ENCODE measurements around a stretch of chr11.

GRCh38 chr11:128694248-128694475 lies 290 bp downstream of the FLI1 start:
- PRO-cap = no peak

GRCh38 chr11:128700135-128701022 lies 6.5 kb downstream of the FLI1 start:
- PRO-cap = no peak

- PRO-cap = no peak
Observed at GRCh38 chr11:128772399-128773349, 78.8 kb downstream of the FLI1 start.

DNA sequence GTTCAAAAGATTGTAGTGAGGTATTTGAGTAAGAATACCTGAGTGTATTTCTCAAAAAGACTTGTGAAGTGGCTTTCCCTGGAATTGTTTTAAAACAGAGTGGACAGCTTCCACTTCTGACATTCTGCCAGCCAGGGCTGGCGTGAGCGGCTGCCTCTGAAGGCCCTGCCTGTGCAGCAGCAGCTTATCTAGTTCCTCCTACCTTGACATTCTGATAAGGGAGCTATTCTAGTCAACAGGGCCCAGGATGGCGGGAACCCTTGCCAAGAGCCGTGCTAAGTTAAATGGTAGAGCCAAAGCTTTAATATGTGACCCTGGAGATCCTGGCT lies 3.4 kb downstream of the KCNJ5 start:
- PRO-cap = no peak

DNA sequence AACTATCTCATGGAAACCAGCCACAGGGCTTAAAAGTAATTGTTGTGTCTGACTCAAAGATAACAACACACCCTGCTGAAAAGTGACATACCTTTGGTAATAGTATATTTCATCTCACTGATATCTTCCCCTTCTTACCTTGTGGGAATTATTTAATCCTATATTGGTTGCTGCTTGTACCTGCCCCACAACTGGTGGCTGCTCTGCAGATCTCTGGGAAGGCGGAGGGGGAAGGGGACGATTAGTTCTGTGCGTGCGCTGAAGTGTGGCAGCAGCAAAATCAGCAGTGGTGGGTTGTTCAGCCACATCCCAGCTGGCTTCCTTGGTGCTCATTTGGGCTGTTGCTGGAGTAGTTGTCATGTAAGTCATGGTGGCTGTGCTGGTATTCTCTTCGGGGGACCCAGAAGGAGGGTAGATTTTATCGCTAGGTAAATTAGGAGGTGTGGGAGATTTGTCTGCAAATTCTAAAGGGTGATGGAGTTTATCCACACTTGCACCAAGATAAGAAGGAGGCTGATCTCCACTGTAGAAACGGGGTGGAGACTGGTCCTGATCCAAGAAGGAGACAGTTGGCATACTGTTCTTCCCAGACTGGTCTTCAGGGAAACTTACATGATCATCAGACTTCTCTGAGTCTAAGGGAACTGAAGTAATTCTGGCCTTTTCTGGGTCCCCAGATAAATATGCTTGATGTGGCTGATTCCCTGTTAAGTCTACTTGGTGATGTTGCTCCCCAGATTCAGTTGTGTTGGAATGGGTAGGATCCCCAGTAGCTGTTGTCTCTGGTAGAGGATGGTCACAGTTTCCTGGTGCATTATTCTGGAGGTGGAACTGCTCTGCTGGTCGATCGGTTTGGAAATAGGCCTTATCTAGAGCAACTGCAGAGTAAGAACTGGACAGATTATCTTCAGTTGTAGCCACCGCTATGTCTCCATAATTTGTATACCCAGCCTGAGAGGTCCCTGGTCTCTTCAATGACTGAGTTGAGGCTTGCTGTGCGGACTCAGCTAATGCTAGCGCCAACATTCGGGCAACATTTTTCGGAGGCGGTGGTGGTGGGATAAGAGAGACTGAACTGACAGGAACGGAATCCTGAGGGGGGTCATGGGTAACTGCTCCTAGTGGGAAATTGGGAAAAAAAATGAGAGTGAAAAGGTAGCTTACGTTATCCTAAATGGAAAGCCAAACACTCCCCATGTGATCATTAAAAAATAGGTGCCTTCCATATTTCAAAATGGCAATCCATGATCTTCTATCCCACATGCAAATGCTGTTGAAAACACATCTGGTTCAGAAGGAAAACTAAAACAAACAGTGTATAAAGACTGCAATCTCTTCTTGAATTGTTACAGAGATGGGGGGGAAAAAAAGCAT lies 30.1 kb upstream of the TP53AIP1 start:
- PRO-cap = no peak

DNA sequence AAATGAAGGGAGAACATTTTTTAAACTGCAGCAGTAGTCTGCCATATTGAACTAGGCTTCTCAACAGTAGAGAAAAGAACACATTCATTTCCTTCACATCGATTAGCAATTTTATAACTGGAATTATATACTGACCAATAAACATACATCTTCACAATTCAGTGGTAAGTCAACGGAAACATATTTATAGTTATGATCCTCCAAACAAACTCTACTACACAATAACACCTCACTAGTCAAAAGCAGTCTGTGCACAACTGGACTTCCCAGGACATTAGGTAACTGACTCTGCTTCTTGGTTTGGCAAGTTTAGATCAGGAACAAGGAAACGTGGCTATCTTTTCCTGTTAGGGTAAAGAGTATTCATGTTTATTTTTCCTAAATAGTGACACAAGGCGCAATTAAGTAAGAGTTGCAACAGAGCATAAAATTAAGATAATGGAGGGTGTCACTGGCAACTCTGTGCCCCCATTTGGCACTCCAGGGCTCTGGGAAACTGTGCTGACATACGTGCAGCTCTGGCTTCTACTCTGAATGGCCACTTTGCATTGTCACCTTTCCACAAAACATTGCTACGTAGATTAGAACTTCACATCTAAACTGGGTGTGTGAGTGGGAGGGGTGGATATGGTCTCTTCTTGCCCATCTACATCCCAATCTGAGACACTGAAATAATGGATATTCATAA lies 70.2 kb upstream of the TP53AIP1 start:
- PRO-cap = no peak

GRCh38 chr11:129023921-129024380 lies 81.3 kb upstream of the TP53AIP1 start:
- PRO-cap = no peak

DNA sequence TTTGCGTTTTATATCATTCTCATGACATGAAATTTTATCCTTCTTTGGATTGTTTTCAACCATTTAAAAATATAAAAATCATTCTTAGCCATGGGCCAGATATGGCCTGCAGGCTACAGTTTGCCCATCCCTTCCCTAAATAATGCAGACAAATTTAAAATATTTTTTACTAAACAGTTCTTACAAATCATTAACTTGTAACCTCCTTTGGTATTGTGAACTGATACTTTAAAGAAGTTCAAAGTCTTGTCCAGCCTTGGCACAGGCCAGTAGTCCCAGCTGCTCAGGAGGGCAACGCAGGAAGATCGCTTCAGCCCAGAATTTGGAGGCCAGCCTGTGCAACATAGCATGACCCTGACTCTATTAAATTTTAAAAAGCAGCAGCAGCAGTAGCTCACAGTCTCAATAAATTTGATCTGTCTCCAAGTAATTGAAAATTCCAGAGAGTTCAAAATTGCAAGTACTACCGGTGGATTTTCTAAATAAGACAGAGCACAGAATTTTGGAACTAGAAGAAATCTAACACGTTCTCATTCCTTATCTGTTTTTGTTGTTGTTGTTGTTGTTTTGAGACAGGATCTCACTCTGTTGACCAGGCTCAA lies 83.7 kb upstream of the ARHGAP32 start:
- PRO-cap = no peak

DNA sequence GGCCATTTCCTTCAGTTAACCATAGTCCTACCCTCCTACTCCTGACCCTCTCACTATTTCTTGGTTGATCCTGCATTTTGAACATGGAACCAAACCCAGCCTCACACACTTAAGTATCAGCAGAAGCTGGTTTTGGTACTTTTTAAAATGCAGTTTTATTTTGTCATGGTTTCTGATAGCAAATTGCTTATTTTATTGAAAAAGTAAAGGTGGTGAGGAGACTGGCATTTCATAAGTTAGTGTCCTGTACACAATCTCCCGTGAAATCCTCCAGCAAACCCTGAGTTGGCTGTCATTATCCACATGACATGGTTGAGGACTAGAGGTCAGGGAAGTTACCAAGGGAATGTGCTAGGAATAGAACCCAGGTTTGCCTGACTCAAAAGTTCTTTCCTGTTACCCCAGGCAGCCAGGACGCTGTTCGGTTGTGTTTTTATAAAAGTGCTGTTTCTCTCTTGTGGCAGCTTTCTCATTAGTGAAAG lies 6.1 kb upstream of the BARX2 start:
- PRO-cap = no peak

DNA sequence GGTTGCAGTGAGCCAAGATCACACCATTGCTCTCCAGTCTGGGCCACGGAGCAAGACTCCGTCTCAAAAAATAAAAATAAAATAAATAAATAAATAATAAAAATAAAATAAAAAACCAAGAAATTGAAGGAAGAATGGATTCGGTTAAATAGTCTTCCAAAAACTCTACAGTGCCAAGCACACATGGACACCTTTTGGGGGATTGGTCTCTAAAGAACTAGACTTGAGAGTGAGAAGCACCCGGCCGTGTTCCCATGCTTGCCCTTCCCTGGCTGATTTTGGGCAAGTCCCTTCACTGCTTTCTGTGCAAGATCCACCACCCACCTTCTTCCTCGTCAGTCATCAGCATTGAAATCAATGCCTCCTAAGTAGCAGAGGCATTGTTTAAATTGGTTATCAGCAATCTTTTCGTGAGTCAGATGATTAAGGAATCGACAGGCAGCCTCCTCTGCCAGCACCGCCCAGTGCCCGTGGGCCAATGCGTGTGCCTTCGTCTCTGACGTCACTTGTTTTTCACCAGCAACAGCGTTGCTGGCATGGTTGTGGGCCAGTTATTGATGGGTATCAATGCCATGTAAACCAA lies 69.4 kb downstream of the BARX2 start:
- PRO-cap = no peak

DNA sequence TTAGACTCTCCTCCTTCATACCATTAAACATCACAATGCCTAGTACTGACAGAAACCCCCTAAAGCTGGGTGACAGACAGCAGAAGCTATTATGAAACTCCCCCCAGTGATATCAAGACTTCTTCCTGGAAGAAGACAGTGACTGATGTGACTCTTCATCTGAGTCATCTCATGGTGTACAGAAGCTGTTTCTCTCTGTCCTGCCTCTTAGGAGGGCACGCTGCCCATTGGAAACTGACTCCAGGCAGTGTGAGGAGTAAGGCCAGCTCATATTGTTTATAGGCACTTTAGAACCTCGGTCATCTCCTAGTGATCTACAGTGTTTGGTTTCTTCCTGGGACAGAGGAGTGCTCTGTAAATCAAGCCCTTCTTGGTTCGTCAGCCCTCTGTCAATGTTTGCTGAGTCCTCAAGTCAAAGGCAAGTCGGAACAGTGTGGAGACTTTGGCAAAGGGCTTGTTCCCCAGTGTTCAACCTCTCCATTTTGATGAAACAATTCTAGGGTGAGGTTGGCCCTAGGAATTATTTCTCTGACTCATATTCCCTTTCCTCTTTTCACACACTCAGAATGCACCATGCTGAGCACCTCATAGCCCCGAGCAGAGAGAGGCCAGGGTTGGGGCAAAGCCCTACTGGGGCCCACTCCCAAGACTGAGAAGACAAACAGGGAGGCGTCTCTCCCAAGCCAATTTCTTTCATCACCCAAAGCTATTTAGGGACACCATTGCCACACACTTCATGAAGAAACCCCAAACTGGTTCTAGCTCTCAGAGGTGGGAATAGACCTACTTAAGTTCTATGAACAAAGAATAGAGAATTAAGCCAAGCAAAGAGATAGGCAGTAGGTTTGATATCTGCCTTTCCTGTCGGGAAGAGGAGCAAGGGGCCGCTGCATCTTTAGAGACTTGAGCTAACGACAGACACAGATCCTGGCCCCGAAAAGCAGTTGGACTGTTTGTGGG lies 172.3 kb upstream of the TMEM45B start:
- PRO-cap = no peak

GRCh38 chr11:129803962-129804339 lies 11.7 kb upstream of the TMEM45B start:
- PRO-cap = no peak

GRCh38 chr11:129911320-129911696 lies 15.9 kb upstream of the NFRKB start:
- PRO-cap = no peak

- PRO-cap = no peak
Observed at GRCh38 chr11:130124009-130124624, 35.5 kb upstream of the ST14 start.

DNA sequence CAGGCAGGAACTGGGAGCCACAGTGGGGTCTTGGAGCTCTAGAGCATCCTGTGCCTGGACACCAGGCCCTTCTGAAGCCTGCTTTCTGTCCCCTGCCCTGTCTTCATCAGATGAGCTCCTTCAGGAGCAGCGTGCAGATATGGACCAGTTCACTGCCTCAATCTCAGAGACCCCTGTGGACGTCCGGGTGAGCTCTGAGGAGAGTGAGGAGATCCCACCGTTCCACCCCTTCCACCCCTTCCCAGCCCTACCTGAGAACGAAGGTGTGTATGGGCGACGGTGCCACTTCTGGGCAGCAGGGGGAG lies 24.2 kb upstream of the ST14 start:
- PRO-cap = no peak

DNA sequence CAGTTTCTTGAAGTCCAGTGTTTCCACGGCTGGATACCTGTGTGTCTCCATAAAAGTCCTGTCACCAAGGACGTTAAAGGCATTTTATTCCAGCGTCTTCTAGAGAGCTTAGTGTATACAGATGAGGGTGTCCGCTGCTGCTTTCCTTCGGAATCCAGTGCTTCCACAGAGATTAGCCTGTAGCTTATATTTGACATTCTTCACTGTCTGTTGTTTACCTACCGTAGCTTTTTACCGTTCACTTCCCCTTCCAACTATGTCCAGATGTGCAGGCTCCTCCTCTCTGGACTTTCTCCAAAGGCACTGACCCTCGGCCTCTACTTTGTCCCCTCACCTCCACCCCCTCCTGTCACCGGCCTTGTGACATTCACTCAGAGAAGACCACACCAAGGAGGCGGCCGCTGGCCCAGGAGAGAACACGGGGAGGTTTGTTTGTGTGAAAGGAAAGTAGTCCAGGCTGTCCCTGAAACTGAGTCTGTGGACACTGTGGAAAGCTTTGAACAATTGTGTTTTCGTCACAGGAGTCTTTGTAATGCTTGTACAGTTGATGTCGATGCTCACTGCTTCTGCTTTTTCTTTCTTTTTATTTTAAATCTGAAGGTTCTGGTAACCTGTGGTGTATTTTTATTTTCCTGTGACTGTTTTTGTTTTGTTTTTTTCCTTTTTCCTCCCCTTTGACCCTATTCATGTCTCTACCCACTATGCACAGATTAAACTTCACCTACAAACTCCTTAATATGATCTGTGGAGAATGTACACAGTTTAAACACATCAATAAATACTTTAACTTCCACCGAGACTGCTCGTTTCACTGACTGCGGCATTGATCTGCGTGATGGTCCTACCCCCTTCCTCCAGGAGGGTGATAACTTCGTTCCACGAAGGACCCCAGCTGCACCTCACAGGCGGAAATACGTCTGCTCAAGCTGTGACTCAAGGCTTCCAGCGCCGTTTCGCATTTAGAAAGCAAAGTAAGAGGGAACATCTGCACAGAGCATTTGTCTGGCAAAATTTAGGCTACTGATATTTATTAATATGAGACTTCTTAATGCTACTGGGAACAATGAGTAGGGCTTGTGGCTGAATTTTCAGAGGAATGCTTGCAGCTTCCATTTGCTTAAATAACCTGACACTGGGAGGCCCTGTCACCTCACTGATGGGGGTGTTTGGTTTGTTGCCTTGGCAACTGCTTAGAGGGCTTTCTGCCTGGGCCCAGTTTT lies 15.2 kb upstream of the ST14 start:
- PRO-cap = no peak

- PRO-cap = no peak
Observed at GRCh38 chr11:130168005-130169035, 8.7 kb downstream of the ST14 start.

DNA sequence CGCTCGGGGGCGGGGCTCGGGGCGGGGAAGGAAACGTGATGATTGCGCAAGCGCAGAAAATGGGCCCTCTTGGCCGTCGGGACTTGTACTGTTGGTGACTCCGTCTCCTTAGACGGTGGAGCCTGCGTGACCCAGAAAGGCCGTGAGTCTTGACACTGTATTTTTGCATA lies 142 bp upstream of the ZBTB44 start:
- PRO-cap = bidirectional peak, plus-strand start at position 61 of the sequence, minus-strand start outside the sequence

- PRO-cap = no peak
Observed at GRCh38 chr11:130315144-130315407, 359 bp upstream of the ZBTB44 start.

- PRO-cap = no peak
Observed at GRCh38 chr11:130331192-130331805, 16.6 kb upstream of the ZBTB44 start.